Mesenchymal stem cell of adipose (primary cell): ENCODE measurements around a stretch of chr2.

GRCh38 chr2:238403726-238404520 is 22.8 kb upstream of the ASB1 start:
- CAGE, long polyA plus RNA: no peak

DNA sequence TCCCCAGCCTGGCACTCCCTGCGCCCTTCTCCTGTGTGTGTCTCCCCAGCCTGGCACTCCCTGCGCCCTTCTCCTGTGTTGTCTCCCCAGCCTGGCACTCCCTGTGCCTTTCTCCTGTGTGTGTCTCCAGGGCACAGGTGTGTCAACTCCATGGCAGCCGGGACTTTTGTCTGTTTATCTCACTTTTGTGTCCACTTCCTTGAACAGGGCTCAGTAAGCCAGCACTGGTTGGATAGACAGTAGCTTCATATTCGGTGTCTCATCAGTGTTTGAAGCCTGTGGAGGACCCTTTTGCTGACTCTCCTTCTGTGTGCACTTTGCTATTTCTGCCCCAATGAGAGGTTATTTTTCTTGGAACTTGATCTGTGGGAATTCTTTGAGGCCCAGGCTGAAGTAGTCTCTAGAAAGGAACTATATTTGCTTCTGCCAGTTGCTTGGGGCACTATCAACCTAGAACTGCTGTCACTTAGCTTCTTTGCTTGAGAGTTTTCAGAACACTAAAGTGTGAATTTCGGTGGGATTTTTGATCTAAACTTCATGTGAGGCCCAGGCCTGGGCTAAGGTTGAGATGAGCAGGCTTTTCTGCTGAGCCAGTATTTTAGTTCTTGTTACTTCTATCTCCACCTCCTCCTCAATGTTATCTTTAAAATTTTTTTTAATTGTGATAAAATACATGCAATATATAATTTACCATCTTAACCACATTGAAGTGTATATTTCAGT is 8.3 kb upstream of the ASB1 start:
- CAGE, long polyA plus RNA: no peak

DNA sequence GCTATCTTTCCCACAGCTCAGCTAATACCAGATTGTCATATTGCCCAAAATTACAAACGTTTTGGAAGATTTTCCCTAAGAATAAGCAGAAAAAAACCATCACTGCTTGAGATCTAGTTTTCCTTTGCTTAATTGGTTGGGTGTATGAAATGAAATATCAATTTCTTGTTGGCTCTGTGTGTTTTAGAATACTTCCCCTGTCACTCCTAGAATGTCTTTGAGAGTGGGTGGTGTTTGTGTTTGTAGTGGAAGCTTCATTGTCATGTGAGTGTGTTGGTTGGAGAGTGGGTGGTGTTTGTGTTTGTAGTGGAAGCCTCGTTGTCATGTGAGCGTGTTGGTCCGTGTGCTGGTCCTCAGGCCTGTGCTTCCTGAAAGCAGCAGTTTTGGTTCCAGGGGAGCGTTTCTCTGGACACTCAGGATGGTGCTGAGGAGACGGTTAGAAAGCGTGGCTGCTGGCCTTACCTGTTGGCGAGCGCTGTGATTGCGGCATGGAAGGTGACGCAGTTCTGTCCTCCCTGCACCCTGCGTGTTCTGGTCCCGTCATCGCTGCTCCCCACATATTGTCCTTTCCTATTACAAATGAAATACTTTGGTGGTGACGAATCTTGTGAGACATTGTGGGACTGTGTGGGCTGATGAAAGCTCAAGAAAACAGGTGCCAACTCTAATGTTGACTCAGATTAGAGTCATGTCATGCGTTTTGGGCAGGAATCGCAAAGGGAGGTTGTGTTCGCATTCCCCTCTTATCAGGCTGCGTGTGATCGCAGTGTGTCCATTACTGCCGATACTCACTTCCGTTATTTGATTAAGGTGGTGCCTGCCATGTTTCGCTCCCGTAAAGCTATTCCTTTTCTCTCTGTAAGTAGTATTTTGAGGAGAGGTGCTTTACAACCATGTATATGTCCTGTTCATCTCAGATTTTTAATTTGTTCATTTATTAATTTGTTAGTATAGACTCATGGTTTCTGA is 12.6 kb downstream of the ASB1 start:
- CAGE, long polyA plus RNA: no peak

- CAGE, long polyA plus RNA: no peak
Observed at GRCh38 chr2:238454424-238454853, 27.7 kb downstream of the ASB1 start.

DNA sequence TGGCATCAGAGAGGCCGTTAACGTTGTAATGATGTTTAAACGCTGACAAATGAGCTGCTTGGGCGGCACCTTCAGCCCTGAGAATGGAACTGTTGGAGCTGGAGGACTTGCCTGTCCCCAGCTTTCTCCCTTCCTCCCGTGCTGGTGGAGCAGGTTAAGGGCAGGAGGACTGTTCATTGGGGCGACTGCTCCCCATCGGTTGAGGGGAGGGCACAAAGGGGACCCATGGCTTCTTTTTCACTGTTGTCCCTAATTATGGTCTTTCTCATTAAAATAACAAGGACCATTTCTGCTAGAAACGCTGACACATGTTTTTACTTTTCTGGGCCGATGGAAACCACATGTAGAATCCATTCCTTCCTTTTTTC is 169.9 kb downstream of the ASB1 start:
- CAGE, long polyA plus RNA: no peak

GRCh38 chr2:238699849-238700514 is 147.9 kb upstream of the TWIST2 start:
- CAGE, long polyA plus RNA: no peak

- CAGE, long polyA plus RNA: no peak
Observed at GRCh38 chr2:238784641-238785215, 63.2 kb upstream of the TWIST2 start.

GRCh38 chr2:238791403-238791714 is 56.5 kb upstream of the TWIST2 start:
- CAGE, long polyA plus RNA: no peak

- CAGE, long polyA plus RNA: no peak
Observed at GRCh38 chr2:238883146-238883643, 35.3 kb downstream of the TWIST2 start.

- CAGE, long polyA plus RNA: no peak
Observed at GRCh38 chr2:239075662-239076504, 228.0 kb downstream of the TWIST2 start.

- CAGE, long polyA plus RNA: no peak
Observed at GRCh38 chr2:239114679-239115276, 266.9 kb downstream of the TWIST2 start.

GRCh38 chr2:239143849-239144571 is 256.8 kb downstream of the HDAC4 start:
- CAGE, long polyA plus RNA: no peak

- CAGE, long polyA plus RNA: no peak
Observed at GRCh38 chr2:239189764-239190330, 211.0 kb downstream of the HDAC4 start.

GRCh38 chr2:239223421-239224618 is 177.0 kb downstream of the HDAC4 start:
- CAGE, long polyA plus RNA: no peak

GRCh38 chr2:239259519-239260197 is 141.2 kb downstream of the HDAC4 start:
- CAGE, long polyA plus RNA: no peak

- CAGE, long polyA plus RNA: no peak
Observed at GRCh38 chr2:239291728-239292461, 108.9 kb downstream of the HDAC4 start.

GRCh38 chr2:239331225-239332114 is 69.3 kb downstream of the HDAC4 start:
- CAGE, long polyA plus RNA: no peak

GRCh38 chr2:239339959-239340656 is 60.7 kb downstream of the HDAC4 start:
- CAGE, long polyA plus RNA: no peak

DNA sequence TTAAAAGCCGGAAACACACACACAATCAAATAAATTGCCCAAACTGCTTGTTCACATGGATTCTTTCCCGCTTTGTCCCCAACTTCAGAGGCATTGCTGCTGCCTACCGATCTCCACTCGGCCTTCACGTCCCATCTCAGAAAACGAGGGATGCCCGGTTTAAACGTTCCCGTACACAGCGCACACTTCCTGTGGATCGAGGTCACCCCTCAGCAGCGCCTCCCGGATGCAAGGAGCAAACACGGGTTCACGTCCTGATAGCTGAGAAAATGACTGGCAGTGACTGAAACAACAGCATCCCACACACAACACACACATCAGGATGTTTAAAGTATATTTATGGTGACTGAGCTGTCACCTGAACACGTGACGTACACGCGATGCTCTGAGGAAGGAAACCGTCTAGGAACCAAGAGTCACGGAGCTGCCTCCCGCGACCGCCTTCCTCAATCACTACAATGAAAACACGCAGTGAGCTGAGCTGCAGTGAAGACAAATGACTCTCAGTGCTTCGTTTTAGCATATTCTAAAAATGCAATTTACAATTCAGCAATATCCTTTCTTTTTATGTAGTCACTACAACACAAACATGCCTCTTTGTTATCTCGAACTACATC is 20.0 kb downstream of the HDAC4 start:
- CAGE, long polyA plus RNA: no peak

- CAGE, long polyA plus RNA: no peak
Observed at GRCh38 chr2:239399927-239400348, 882 bp downstream of the HDAC4 start.